Melanocyte of skin (primary cell): ENCODE measurements around a stretch of chr6.

DNA sequence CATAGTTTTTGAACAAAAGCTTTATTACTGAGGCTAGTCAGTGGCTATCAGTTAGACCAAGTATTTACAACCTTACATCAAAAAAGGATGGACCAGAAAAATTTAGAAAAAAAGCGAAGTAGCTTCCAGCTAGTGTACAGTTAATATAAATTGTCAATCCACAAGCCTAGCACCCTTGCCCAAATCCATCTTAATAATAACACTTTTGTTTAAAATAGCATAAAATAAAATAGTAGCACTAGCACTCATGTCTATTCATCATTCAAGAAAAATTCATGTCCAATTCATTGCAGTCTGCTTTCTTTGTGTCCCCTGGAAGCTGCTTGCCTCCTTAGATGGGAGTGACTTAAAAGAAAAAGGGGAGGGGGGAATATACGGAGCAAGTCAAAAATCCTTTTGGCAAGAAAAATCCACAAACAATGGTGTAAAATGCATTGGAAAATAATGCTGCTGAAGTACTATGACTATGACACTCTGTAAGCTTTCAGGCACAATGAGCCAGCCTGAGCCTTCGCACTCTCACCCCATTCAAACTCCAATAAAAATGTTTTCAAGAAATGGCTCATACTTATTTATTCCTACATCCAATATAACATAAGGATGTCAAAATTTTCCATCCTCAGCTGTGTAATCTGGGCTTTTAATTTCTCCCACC, 985 bp downstream of the NEDD9 start:
- CAGE, long polyA plus RNA, 2 experiments, result no peak in any of the 2 experiments

- CAGE, long polyA plus RNA, 2 experiments, result no peak in any of the 2 experiments
Measured at GRCh38 chr6:11296987-11297416, 64.5 kb upstream of the NEDD9 start.

GRCh38 chr6:11345570-11345967, 113.1 kb upstream of the NEDD9 start:
- CAGE, long polyA plus RNA, 2 experiments, result no peak in any of the 2 experiments

DNA sequence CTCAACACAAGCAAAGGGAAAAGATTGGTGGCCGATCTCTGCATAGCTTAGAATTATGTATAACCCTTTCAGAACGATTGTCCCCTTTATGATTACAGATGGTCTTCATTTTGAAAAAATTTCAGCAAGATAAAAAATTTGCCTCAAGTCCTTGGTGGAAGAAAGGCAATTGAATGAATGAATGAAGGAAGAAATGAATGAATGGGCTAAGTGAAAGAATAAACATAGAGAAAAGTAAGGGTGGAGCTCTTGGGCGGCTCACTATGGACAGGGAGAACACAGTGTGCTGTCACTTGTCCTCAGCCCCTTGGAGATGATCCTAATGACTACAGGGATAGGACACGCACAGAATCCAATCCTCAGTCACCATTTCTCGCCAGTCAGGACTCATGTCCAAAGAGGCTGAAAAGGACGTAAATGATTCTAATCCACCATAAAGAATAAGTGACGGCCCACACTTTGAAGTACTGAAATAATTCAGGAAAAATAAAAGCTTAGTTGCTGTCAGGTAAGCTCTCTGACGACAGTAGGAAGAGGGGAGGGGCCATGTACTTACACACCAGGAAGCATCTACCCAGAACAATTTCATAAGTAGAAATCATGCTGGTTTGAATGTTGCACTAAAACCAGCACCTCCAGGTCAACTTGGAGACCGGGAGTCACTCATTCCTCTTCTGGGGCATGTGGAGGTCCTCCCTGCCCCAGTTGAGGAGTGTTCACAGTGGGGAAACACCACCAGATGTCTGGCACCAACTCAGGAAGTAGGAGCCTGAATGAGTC, 149.0 kb upstream of the NEDD9 start:
- CAGE, long polyA plus RNA, 2 experiments, result no peak in any of the 2 experiments

GRCh38 chr6:11389477-11390594, 147.7 kb upstream of the TMEM170B start:
- CAGE, long polyA plus RNA, 2 experiments, result no peak in any of the 2 experiments

DNA sequence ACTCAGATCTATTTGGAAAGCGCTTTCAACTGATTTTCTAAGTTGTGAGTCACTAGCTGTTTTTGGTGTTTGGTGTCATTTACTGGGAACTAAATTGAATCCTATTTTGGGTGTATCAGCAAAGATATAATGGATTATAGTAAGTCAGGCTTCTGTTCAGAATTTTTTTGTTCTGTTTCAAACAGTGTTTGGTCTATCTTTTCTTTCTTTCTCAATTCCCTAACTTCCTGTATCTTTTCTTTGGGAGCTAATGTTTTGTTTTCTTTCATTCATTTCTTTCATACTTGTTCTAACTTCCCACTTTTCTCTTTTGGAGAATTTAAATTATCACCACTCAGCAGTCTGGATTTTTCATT, 104.4 kb upstream of the TMEM170B start:
- CAGE, long polyA plus RNA, 2 experiments, result no peak in any of the 2 experiments

DNA sequence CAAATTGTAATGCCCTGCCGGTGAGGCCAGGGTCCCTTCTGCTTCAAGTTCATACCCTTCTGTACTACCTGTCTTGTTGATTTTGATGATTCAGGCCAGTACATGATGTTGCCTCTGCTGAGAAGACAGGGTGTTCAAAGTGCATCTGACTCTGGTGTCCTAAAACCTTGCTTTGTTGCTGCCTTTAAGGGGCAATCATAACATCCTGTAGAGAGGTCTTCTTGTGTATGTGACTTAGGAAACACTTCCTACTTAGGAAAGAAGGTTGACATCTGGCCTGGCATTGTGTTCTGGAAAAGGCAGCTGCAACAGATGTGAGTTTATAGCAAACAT, 113.2 kb downstream of the TMEM170B start:
- CAGE, long polyA plus RNA, 2 experiments, result no peak in any of the 2 experiments

- CAGE, long polyA plus RNA, 2 experiments, result no peak in any of the 2 experiments
Measured at GRCh38 chr6:11702692-11703230, 75.8 kb downstream of the ADTRP start.

DNA sequence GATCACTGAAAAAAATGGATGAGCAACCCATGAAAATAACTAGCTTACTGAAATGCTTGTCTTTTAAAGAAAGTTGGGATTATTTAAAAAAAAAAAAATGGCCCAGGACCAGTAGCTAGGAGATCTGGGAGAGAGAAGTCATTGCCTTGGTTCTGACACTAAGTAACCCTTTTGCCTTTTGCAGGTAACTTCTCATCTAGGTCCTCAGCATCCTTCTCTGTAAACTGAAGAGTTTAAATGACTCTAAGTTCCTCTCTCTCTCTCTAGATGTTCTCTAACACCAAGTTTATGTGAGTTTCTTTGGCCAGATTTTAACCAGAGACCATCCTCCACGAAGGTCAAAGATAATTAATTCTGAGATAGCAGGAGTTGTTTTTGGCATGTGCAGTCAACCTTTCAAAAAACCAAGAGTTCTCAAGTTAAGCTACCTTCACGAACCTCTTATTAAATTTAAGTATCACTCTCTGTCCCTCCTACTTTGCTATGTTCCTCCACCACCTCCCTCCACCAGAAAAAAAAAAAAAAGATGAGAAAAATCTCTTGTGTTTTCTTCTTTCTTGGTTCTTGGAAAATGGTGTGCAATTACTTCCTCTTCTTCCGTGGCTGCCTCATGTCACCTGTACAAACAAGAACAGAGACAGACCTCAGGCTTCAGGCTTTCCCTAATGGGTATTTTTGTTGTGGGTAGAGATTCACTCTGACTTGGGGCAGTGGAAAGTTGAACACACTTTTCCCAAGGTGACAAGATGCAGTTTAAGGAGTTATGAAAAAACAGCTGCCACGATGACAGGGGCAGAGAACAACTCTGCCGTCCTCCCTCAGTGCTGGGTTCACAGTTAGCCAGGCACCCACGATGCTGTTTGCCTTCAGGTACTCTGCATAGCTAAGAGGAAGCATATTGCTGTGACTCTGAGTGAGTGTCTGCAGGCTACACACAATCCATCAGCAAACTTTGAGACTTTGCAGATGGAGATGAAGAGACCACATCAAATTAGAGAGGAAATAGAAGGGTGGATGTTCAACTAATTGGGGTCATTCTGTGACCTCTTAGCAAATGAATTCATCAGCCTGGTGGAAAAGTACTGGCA, 64.4 kb downstream of the ADTRP start:
- CAGE, long polyA plus RNA, 2 experiments, result no peak in any of the 2 experiments

GRCh38 chr6:11774600-11774819, 4.1 kb downstream of the ADTRP start:
- CAGE, long polyA plus RNA, 2 experiments, result no peak in any of the 2 experiments

DNA sequence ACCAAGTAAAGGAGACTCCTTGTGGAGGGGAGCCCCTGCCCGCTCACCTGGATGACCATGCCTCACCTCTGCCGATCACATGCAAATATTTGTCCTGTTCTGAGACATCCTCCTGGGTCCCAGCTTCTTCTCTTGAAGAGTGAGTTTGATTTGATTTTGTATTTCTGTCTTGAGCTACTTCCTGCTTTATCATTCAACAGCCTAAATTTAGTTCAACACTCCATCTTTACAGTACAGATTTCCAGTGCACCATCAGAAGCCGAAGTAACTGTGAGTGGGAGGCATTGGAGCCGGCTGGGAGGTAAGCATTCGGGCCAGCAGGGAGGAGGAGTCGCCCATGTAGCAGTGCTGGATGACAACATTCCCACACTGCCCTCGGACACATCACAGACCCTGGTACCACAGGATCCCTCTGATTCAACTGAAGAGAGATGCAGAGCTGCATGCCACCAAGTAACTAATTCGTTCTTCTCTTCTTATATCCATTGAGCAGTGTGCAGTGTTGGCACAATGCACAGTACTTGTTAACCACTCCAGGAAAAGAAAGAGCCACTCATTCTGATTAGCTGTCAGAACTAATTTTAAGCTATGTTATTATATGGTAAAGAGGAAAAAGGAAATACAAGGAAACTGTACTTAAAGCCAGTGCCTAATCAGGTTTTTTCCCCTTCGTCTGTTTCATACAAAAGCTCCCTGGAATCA, 32.2 kb upstream of the ADTRP start:
- CAGE, long polyA plus RNA, 2 experiments, result no peak in any of the 2 experiments

- CAGE, long polyA plus RNA, 2 experiments, result no peak in any of the 2 experiments
Measured at GRCh38 chr6:11868257-11868718, 89.7 kb upstream of the ADTRP start.

GRCh38 chr6:11938250-11939046, 73.7 kb upstream of the HIVEP1 start:
- CAGE, long polyA plus RNA, 2 experiments, result no peak in any of the 2 experiments

DNA sequence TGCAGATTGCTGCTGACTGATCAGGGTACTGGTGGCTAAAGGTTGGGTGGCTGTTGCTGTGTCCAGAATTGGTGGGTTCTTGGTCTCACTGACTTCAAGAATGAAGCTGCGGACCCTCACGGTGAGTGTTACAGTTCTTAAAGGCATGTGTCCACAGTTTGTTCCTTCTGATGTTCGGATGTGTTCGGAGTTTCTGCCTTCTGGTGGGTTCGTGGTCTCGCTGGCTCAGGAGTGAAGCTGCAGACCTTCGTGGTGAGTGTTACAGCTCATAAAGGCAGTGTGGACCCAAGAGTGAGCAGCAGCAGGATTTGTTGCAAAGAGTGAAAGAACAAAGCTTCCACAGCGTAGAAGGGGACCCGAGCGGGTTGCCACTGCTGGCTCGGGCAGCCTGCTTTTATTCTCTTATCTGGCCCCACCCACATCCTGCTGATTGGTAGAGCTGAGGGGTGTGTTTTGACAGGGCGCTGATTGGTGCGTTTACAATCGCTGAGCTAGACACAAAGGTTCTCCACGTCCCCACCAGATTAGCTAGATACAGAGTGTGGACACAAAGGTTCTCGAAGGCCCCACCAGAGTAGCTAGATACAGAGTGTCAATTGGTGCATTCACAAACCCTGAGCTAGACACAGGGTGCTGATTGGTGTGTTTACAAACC, 95.4 kb downstream of the HIVEP1 start:
- CAGE, long polyA plus RNA, 2 experiments, result no peak in any of the 2 experiments

- CAGE, long polyA plus RNA, 2 experiments, result no peak in any of the 2 experiments
Measured at GRCh38 chr6:12291103-12291276, 829 bp downstream of the EDN1 start.

DNA sequence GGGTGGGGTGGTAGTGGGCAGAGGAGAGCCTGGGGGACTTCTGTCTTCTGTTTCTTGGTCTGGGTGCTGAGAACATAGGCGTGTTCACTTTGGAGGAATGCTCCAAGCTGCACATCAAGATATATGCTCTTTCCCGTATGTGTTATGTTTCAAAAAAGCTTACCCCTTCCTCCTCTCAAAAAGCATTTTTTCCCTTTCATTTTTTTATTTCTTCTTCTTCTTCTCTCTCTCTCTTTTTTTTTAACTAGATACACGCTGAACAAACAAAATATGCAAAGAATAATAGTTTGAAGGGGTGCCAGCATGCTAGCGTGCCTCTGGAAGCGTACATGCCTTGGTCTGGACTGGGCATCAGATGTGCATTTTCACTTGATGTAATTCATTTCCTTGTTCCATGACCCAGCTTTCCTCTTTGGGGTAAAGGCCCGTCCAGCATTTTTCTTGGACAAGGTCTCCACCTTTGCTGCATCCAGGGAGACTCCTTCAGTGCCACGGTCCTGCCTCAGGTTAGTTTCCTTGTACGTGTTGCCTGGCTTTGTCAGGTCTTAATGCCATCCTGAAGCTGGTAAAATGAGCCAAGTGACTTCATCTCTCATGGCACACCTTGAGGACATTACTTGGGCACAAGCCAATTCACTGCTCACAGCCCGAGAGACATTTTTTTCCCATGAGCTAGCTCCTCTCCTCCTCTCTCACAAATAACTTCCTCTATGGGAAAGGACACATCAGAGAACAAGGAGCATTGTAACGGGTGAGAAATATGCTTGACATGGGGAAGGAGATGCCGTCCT, 23.8 kb downstream of the EDN1 start:
- CAGE, long polyA plus RNA, 2 experiments, result no peak in any of the 2 experiments

DNA sequence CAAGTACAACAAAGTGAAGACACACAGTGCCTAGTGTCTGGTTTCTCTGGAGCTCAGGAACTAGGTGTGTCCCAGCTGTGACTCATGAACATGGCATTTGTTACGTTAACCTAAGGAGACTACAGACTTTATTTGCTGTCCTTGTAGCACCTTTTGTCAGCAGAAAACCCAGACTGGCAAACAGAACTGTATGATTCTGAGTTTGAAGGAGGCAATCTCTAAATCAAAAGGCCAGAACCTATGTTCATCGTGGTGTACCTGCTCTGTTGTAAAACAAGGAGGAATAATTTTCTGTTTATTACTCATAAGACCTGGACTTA, 34.1 kb downstream of the EDN1 start:
- CAGE, long polyA plus RNA, 2 experiments, result no peak in any of the 2 experiments

GRCh38 chr6:12336196-12336688, 46.1 kb downstream of the EDN1 start:
- CAGE, long polyA plus RNA, 2 experiments, result no peak in any of the 2 experiments

GRCh38 chr6:12646672-12646919, 70.0 kb upstream of the PHACTR1 start:
- CAGE, long polyA plus RNA, 2 experiments, result no peak in any of the 2 experiments

- CAGE, long polyA plus RNA, 2 experiments, result no peak in any of the 2 experiments
Measured at GRCh38 chr6:12962901-12963465, 246.4 kb downstream of the PHACTR1 start.